Endothelial cell (in vitro differentiated cells): ENCODE results near the gene CASK.

- PRO-cap: no peak
These were observed 242.1 kb downstream of the BCOR start for GRCh38 chrX:39855526-39856206.

DNA sequence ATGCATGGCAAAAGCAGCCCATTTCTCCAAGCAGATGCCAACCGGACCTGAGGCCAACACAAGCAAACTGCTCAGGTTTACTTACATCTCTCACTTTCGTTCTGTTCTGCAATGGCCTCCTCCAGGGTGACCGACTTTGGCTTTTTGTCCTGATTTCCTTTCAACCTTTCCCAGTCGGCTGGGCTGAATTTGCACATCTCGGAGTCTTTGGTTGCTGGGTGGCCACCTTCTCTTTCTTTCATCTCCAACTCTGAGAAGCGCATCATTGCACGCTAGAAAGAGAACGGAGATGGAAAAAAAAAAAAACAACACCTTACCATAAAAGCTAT is 26.9 kb downstream of the BCOR start:
- PRO-cap: no peak

DNA sequence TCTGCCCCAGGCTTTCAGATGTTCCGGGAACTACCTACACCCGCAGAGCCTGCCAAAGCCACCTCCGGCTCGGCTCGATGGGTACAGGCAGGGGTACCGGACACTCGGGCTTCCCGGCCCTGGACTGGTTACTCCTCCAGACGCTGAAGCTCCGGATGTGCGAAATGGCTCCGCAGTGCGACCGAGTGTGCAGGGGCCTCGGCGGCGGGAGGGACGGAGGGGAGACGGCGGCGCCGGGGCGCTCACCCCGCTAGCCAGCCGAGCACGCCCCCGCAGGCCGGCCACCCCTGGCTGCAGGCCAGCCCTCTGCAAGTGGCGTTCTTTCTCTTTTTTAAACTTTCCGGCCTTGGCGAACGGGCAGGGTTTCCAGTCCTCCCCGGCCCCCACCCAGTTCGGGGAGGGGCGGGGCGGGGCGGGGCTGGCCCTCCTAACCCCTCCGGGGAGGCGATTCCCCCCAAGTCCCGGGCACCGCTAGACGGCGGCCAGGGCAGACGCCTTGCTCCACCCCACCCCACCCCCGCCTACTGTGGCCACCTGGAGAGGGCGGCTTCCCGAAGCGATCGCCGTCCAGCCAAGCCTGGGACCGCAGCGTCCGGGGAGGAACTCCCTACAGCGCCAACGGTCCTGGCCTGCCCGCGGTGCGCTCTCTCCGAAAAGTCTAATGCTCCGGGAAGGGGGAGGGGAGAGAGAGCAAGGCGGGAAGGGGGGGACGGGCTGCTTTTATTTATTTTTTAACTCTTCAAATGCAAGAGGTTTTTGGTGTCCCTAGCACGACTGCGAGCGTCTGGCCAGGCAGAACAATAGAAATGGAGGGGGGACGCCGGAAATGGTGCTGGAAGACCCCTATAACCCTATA is 7.5 kb downstream of the BCOR start:
- PRO-cap: bidirectional peak, plus-strand start at position 574 of the sequence, minus-strand start at position 528 of the sequence

GRCh38 chrX:40090911-40091685 is 6.7 kb downstream of the BCOR start:
- PRO-cap: no peak

- PRO-cap: no peak
These were observed 5.1 kb upstream of the BCOR start for GRCh38 chrX:40102343-40103741.

DNA sequence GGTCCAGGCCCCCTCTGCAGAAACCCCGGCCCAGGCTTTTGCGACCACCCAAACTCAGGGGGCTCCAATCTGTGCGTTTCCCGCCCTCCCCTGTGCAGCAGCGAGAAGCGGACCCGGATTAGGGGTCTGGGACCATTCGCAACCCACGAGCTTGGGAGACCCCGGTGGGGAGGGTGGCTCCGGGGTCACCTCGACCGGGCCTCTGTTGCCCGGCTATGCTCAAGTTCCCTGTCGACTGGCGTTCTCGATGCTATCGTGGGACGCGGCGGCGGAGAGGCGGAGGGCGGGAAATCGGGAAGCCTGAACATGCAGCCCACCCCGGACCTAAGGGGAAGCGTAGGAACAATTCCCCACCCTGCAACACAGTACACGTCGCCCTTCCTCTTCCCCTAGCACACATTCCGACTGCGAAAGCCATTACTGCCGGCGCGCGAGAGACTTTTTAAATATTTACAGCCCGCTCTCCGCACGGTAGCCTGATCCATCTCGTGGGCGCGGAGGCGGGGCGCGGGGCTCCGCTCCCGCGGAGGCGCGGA is 48.0 kb upstream of the BCOR start:
- PRO-cap: bidirectional peak, plus-strand start at position 397 of the sequence, minus-strand start at position 217 of the sequence

DNA sequence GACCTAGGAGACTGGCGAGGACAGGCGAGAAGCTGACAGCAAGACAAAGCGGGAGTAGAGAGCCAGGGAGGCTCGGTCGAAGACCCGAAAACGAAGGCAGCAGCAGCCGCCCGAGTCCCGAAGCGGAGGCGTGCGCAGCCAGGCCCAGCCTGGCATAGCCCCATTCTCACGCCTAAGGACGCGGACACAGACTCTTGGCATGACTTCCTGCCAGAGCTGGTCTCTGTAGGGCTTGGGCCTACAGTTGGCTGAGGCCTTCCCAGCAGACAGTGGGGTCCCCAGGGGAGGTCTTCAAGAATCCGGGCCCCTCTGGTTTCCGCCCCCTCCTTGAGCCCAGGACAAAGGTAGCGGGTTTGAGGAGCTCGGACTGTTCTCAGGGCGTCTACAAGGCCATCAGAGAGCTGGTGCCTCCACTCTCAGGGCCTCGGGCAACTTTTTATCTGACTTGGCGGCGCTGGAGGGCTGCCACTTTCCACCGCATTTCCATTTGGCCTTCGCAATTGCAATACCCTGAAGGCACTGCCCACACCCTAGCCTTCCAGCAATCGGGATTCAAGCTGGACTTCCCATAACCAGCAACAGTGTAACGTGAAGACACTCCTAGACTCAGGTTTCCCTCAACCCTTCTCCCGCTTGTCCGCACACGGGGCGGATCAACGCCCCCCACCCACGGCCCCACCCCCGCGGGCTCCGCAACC is 50.0 kb upstream of the BCOR start:
- PRO-cap: unidirectional peak, plus-strand start at position 241 of the sequence

DNA sequence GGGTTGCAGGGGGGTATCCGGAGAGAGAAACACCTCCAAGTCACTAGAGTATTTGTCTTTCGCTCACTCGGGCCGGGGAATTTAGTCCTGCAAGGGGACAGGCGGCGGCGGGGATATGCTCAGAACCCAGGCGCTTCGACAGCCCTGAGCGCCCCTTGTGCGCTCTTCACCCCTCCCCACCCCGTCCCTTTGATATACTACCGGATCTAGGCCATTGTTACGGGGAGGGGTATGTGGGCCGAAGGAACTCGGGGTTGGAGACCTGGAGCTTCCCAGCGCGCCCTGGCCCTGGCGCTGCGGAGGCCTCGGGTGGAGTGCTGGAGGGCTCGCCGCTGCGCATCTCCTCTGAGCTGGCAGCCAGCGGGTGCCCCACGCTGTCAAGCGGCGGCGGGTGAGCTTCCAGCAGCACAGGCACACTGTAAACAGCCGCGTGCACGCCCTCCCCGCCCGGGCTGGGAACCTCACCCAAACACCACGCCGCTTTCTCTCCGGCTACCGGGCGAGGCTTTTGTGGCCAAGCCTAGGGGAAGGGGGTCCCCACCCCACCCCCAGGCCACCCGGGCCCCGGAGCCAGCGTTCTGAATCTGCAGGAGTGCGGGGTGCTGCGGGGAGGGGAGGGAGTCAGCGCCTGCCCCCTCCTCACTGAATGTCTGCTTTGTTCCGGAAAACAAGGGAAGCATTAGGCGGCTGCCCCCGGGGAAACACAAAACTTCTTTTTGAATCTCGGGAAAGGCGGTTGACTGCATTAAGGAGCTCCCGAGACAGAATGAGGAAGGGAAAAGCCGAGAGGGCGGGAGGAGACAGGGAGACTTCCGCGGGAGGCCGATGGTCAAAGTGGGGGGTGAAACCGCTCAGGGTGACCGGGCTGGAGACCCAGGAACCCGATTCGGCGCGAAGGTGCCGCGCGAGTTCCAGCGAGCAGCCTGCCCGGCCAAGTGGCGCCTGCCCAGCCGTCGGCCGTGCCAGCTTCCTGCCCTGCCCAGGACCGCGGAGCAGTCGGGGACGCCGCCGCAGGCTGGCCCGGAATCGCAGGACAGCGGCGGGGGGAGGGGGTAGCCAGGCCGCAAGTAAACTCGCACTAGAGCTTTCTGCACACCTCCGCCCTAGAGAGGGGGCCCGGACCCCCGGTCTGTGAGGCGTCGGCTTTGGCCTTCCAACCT is 54.7 kb upstream of the BCOR start:
- PRO-cap: unidirectional peak, plus-strand start at position 706 of the sequence; unidirectional peak, minus-strand start at position 937 of the sequence; unidirectional peak, minus-strand start at position 989 of the sequence

- PRO-cap: no peak
These were observed 57.9 kb upstream of the BCOR start for GRCh38 chrX:40155617-40156148.

DNA sequence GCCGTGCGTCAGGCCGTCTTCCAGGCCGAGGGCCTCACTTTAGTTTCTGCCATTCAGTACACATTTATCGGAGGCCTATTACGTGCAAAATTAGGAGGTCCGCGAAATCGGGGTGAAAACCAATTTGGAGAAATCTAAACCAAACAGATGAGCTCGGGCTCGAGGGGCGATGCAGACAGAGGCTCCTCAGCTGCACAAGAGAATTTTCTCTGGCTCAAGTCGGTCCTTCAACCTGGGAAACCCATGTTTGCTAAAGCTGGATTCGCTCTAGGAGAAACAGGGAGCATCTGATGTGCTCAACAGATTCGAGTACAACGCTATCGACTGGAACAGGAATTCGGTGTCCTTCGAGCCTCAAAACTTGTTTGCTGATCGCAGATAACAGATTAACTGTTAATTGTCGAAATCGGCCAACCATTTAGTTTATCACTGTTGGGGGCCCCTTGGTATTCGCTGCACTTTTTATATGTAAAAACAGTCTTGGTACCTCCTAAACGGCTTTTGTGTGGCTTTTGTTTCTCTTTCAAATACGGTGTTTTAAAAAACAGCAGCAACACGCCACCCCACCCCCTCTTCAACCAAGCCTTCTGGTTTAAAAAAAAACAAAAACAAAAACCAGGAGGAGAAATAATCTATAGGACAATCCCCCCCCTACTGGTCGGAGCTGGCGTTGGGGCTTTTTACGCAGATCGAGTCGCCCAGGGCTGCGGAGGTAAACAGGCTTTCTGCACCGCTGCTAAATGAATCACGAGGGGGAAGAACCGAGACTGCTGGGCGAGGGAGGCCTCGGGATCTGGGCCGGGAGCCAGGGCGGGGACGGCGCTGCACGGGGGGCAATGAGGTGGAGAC is 71.5 kb upstream of the BCOR start:
- PRO-cap: unidirectional peak, plus-strand start at position 142 of the sequence

GRCh38 chrX:40172047-40172776 is 74.5 kb upstream of the BCOR start:
- PRO-cap: bidirectional peak, plus-strand start at chrX:40172559, minus-strand start at chrX:40172472

GRCh38 chrX:40172777-40173182 is 75.0 kb upstream of the BCOR start:
- PRO-cap: bidirectional peak, plus-strand start at chrX:40172981, minus-strand start at chrX:40172855

DNA sequence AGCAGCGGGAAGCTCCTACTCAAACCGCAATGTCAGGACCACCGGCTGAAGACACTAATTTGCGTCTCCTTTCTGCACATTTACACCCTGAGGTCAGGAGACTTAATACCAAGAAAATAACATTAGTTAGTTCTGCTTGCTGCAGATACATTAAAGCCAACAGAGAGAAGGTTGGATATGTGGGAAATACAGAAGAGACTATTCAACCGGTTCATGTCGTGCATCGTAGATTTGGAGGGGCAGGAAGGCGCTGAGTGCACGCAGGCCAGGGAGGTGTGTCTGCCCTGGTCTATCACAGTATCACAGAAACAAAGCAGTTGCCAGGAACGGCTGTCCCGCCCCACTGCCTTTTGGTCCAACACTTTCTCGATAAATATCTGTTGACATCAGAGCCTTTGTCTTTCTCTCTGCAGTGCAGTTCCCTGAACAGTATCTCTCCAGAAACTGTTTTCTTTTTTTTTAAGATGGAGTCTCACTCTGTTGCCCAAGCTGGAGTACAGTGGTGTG is 151.0 kb upstream of the BCOR start:
- PRO-cap: no peak

GRCh38 chrX:40402893-40403092 is 178.0 kb upstream of the ATP6AP2 start:
- PRO-cap: no peak

- PRO-cap: no peak
These were observed 68.2 kb upstream of the DDX3X start for GRCh38 chrX:41265497-41266343.

DNA sequence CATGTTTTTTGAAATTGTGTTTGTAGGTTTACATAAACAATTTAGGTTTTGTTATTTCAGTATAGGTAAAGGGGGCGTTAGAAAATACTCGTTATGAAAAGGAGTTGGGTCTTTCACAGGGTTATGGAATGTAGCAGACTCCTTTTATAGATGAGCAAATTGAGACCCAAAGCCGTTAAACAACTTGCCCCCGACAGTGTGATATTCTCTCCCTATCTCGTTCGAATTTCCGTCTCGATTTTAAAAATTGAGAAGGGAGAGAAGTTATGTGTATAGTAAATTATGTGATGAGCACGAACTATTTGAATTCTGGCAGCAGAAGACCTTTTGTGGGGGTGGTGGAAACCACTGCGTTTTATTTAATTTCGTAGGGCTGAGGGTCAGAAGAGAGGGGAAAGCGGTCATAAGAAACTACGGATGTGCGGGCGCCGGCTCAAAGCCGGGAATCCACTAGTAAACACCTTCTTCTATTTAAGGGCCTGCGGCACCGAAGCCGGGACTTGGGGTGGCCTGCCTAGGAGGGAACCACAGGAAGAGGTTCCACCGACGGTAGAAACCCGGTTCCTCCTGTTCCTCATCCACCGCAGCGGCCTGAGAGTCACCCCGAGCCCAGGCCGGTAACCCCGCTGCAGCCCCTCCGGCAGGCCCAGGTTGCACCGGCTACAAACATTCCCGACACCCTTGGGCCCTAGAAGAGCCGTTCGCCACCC is 1.5 kb upstream of the DDX3X start:
- PRO-cap: bidirectional peak, plus-strand start at position 404 of the sequence, minus-strand start at position 447 of the sequence

- PRO-cap: no peak
These were observed 9.9 kb downstream of the GPR82 start for GRCh38 chrX:41733756-41734363.

DNA sequence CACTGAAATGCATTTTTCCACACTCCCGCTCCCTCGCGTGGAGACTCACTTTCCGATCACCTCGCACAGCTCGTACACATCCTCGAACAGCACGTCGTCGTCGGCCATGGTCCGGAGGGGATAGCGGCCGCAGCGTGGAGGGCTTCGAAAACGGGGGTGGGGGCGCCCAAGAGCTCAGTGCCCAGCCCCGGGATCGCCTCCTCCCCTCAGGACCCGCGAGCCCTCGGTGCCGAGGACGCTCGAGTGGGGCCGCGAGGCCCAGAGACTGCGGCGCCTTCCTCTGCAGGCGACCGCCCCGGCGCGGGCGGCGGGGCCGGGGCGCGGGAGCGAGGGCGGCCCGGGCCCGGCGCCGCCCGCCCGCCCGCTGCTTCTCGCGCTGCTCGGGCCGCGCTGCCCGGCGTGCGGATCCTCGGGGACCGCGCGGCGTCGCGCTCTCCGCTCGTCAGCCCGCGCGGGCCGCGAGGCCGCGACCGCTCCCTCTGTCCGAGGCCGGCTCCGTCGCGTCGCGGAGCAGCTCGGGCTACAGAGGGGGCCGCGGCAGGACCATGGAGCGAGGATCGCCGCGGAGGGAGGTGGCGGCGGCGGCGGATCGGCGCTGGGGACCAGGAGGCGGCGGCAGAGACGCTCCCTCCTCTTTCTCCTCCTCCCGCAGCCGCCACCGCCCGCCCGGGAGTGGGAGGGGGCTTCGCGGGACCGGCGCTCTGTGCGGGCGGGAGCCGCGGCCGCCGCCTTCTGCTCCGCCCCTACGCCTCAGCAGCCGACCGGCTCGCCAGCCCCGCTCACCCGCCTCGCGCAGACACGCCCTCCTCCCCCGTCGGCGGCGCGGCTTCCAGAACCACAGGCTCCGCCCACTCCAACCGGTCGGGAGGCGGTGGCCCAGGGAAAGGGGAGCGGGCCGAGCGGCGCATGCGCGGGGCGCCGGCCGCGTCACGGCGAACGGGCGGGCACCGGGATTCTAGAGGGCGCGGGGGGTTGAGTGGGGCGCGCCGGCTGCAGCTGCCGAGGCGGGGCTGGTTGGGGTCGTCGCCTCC is at the start of gene CASK:
TSS of gene CASK (minus strand) at position 674 of the 1,031 bp plus-strand sequence.
- PRO-cap: bidirectional peak, plus-strand start at position 953 of the sequence, minus-strand start at position 734 of the sequence

DNA sequence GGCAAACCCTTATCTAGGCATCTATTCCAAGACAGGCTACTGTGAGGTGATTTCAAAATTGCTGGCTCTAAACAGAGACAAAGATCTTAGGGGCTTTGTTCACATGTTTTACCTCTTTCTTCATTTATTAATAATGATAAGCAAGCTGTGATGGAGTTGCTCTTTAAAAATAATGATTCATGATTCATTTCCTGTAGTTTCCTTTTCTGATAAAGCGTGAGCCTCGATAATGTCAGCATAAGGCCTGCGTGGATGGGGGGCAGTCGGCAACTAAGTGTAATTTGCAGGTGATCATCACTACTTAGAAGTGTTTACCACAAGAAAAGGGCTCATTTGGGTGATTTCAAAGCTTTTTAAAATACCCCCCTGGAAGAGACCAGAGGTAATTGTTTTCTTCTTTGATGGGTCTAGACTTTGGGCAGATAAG is 170.7 kb upstream of the PPP1R2C start:
- PRO-cap: no peak

DNA sequence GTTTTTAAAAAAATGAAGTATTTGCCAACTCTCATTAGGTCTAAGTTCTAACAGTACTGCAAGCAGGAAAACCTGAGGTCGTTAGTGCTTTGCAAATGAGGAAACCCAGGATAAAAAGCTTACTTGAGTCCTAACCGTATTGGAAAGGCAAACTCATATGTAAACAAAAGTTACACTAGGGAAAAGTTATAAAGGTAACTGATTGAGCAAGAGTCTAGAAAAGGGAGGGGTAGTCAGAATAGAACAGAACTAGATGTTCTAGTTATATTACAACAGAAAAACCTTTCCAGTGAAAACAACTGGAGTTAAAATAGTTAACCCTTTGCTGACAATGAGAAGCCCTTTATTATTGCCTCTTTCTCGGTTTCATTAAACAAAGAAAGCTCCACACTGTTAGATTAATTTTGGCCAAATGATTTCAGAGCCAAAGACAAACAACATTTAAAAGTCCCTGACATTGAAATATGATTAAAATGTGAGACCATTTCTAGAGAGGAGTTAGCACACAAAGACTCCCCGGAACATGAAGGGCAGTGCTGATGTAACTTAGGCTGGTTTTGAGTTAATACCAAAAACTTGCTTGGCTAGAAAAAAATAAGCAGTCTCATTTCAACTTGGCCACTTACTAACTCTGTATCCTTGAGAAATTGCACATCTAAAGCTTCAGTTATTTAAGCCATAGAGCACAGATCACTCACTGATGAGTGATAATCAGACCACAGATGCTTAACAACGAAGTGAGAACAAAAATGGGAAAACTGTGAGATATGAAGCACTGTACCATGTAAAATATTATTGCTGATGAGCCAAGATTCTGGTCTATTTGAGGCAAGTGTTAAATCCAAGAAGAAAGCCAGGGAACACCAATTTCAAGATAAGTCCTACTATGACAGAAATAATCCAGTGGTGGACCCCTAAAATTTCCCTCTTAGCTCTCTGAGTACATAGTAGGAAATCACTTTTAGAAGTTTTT is 66.1 kb upstream of the MAOA start:
- PRO-cap: no peak